ENCODE data around the genes ELK1, CCDC120 and PAGE4.

DNA sequence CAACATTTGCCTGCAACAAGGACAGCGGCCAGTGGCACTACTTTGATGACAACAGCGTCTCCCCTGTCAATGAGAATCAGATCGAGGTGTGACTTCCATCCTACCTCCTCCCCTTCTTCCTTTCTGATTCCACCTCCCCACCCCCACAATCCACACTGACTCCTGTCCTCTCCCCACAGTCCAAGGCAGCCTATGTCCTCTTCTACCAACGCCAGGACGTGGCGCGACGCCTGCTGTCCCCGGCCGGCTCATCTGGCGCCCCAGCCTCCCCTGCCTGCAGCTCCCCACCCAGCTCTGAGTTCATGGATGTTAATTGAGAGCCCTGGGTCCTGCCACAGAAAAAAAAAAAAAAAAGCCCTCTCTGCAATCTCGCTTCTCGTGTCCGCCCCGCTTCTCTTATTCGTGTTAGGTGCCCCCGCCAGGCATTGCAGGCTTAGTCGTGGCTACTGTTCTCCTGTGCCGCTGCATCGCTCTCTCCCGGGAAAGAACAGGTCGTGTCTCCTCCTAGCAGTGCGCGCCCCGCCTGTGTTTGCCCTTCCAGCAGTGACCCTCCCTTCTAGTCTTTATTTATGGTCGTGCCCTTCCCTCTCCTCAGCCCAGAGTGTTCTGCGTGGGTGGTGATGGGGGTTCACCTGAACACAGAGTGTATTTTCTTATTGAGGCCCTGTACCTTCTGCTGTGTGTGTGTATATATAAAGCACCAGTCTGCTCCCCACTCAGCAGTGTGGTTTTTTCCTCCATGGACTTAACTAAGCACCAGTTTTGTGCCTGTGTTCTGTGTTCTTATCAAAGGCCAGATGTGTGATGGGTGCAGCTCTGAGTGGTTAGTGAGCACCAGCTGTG, 15.0 kb downstream of the USP11 start:
- RRBS = no CpG with 5 or more reads among the region's 27 CpGs

DNA sequence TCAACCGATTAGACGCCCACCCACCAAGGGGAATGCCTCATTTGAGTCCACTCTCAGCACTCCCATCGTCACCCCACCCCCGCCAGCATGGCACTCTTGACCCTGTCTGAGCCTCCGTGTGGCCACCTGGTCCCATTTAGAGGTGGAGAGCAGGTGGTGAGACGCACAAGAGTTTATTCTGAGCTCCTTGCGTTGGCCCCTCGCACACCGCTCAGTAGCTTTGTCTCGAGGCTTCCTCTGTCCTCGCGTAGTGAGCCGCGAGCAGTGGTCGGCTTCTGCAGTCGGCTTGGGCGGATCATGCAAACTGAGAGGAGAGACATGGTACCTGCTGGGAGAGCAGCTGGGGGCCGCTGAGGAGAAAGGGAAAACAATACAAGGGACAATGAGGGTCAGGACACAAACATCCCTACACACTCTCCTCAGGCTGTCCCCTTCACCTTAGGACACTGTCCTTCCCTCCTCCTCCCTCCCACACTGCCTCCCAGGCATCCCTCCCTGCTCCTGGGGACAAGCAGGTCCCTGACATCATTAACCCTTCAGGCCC, 48.3 kb upstream of the ZNF157 start:
- RRBS = no CpG with 5 or more reads among the region's 18 CpGs

DNA sequence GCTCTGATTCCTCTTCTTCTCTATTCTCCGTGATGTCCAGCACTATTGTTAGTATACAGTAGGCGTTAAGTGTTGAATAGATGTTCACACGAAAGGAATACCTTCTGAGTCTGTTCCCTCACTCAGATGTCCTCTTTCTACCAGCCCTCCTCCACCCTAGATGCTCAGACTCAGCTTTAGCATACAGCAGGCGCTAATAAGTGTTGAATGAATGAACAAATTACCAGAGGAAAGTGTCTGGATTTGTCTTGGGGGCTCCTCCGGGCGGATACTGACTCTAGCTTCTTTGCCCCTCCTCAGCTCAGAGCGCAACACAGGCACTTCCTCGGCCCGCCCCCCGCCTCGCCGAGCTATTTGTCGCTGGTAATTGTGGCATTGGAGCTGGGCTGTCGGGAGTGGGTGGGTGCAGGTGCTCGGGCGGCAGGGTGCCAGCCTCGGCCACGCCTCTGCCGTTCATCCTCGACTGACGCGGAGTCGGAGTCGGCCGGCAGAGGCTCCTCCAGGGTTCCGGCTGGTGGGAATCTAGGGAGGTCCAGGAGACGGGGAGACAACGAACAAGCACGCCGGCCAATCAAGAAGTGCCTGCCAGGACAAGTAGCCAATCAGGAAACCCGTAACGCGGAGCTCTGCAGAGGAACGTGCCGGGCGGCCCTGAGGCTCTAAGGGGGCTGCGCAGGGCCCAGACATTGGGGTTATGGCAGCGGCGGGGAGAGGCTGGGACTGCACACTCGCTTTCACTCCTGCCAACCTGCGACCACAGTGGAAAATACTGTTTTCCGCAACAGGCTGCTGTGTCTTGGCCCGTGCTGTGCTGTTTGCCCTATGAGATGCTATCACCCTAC, 3.9 kb upstream of the SYN1 start:
- RRBS = 14% methylated on average over 10 of the region's 43 CpGs

DNA sequence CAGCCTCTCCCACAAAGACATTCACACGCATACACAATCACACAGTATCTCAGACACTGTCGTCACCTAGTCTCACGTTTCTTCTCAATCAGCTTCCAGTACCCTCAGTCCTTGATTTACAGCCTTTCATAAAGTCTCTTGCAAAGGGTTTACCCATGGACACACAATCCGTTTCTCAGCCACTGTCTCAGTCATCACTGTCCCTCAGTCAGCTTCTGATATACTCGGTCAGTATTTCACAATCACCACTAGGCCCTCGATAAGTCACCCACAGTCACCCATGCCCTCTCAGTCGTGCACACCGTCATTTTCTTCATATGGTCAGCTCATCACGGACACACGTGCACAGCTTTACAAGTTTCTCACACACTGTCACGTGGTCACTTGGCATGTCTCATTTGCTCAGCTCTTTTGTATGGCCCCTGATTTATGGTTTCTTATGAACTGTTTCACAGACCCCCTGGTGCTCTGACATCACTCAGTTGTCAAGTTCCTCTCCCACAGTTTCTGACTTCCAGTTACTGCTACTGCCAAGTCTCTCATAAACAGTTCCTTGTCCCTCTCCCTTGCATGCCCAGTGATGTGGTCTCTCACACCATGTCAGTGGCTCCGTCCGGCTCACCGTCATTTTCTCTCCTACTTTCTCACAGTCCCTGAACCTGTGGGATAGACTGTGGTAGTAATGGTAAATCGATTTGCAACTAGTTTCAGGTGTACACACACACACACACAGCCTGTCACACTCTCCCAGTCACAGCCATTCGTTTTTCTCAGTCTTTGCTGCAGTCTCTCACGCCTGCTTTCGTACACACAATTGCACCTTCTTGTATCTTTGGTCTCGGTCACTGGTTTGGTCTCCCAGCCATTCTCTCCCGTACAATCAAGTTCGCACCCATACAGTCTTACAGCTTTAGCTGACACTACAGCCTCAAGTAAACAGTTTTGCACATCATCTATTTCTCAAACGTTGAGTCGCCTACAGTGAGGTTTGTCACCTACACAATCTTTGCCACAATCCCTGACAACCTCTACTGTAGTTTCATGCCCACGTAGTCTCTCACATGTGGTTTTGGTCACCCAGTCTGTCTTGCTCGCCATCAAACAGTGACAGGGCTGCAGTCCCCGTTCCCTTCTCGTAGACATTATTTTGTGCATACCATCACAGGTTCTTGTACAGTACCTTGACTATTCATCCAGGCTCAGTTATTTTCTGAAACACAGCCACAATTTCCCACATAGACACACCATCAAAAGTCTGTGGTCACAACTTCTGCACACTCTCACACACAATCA, 4.8 kb upstream of the CFP start:
- RRBS = no CpG with 5 or more reads among the region's 27 CpGs

DNA sequence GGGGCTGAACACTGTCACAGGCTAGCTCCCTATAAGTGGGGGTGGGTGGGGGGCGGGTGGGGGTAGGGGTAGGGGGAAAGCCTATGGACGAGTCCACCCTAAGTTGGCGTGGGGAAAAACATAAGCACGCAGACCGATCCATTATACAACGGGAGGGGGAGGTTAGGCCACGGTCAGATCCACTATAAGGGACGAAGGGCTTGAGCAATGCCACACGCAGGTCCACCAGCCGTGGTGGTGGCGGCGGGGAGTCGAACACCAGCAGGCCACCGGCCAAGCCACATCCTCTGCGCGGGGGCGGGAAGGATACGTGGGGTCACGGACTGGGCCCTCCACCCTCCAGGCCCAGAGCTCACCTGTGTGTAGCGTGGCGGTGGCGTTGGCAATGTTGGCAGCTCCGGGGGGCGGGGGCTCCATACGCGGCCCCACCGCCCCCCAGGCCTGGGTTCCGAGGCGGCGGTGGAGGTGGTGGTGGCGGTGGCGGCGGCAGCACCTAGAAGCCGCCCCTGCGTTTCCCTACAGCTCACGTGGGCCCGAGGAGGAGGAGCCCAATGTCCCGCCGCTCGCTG, at the start of gene ELK1:
Gene ELK1, minus strand, starts transcription at position 497 of the 569 bp plus-strand sequence.
- RRBS = no CpG with 5 or more reads among the region's 40 CpGs

GRCh38 chrX:47749047-47749480, 87.6 kb upstream of the ZNF81 start:
- RRBS = no CpG with 5 or more reads among the region's 4 CpGs

- RRBS = no CpG with 5 or more reads among the region's 24 CpGs
Measured at GRCh38 chrX:48468709-48469807, 1.0 kb downstream of the SLC38A5 start.

DNA sequence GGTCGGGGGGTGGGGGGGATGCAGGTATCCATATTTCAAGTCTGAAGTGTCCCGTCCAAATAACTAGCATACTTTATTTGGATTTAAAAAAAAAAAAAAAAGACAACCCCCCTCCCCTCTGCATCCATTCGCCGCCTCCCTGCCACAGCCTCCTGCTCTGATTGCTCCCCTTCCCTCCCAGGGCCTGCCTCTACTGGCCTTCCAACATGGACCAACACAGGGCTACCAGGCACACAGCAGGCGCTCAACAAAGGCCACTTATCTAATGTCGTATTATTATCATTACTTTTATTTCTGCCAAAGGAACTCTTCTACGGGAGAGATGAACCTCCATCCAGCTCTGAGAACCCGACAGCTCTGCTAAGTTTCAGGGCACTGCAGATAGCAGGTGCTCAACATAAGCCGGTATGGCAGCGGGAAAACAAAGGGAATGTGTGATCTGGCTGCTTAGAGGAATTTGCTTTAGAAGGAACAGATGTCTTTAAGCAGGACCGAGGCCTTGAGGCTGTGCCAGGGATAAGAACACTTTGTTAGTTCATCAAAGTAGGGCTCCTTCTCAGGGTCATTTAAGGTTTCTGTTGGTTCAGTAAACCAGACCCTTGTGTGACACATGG, 2.6 kb upstream of the SLC38A5 start:
- RRBS = no CpG with 5 or more reads among the region's 11 CpGs

- RRBS = no CpG with 5 or more reads among the region's 24 CpGs
Measured at GRCh38 chrX:48521263-48521762, 295 bp upstream of the EBP start.

GRCh38 chrX:48617912-48618360, 20.6 kb downstream of the WDR13 start:
- RRBS = no CpG with 5 or more reads among the region's 3 CpGs

DNA sequence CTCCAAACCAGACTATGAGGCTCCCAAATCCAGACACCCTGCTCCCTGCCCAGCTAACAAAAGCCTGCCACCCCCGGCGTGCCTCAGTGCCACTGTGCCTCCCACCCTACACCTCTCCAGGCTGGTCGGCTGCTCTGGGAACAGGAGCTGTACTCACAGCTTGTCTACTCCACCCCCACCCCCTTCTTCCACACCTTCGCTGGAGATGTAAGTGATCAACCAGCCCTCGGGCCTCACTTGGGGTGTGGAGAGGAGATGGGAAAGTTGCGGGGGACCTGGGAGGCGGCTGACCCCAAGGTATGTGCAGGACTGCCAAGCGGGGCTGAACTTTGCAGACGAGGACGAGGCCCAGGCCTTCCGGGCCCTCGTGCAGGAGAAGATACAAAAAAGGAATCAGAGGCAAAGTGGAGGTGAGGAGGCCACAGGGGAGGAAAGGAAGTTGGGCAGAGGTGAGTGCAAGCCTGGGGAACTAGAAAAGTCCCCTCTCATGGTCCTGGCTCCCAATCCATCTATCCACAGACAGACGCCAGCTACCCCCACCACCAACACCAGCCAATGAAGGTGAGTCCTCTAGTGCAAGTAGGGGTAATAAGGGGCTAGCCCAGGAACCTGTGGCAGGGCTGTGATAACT, 1.9 kb downstream of the WAS start:
- RRBS = no CpG with 5 or more reads among the region's 13 CpGs

DNA sequence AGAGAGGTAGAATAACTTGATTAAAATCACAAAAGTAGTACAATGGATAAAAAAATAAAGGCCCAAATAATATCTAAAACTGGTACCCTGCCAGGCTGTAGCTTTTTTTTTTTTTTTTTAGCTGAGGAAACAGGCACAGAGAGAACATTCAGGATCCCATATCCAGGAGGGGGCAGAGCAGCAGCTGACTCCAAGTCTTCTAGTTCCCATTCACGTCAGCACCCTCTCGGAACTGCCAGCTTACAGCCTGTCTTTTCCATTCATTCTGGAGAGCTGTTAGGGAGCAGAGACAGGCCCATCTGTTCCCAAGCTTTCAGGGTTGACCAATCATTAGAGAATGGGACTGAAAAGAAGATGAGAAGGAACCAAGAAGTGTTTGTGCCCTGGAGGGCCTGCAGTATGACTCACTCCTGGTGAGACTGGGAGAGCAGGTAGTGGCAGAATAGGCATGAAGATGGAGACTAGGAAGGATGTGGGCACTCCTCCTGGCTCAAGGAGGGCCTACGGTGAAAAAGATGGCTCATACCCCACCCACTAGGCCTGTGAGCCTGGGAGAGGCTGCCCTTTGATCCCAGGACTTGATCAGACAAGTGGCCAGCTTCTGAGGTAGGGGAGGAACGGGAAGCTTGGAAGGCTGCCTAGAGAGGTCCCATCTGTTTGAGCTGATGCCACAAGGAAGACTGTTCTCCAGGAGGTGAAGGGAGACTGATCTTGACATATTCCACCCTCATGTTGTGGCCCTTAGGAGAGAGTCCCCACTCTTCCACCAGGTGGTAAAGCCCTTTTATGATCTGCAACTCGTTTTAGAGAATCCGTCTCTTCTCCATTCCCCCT, 7.6 kb downstream of the SUV39H1 start:
- RRBS = no CpG with 5 or more reads among the region's 6 CpGs

DNA sequence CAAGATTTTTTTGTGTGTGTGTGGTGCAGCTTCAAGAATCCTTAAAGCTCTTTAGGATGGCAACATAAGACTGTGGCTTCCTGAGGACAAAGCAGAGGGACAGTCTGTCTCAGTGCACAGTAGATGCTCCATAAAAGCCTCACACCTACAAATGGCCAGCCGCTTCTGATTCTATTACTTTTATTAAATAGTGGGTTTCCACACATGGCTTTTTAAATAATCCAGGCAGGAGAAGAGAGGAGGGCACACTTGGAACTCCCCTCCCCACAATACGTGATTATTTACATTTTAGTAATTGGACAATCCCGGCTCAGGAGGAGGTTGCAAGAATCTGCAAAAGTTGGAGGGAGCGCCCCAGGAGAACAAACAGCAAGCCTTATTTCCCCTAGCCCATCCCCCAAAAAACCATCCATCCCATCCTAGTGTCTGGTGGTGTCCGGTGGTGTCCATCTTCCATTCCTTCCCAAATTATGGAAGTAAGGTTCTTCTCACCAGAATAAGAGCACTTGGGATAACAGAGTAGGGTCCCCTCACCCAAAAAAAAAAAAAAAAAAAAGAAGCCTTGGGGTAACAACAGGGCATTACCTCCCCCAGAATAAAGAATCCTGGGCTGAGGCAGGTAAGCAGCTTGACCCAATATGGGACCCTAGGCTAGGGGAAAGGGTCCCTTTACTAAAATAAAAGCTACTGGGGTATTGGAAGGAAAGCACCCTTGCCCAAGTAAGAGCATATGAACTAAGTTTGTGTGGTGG, 1.7 kb upstream of the SLC35A2 start:
- RRBS = no CpG with 5 or more reads among the region's 5 CpGs

GRCh38 chrX:49058681-49059141, at the start of gene CCDC120:
CCDC120 (plus strand) TSS chrX:49058999.
- RRBS = 38% methylated on average over 2 of the region's 4 CpGs

DNA sequence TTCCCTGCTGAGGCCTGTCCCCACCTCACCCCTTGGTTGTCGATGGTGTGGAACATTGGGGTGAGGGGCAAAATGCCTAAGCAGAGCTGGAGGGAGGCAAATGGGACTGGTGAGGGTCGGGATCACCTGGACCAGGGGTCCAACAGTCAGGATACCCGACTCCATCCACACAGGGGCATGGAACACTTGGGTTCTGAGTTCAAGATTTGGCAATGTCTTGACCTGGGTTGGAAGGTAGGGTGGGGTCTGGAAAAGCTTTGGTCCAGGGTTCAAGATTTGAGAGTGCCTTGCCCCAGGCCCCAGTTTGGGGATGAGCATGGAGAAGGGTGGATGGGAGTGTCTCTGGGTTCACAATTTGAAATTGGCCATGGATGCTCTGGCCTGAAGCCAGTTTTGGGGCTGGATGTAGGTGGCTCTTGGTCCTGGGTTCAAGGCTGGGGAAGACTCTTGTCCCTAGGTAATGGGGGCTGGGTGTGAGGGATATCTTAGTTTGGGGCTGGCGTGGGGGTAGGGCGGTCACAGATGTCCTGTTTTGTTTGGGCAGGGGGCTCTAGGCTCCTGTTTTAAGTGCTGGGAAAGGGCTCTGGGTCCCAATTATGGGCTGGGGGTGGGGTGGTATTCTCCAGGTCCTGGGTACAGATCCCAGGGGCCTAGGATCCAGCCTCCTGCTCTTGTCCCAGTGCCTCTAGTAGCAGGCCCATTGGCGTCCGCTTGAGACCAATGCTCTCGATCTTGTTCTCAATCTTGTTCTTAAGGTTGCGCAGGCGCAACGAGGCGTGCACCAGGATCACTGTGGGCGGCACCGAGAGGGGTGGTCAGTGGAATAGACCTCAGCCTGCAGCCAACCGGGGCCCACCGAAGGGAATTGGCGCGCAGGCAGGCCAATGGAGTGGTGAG, 2.3 kb downstream of the PRAF2 start:
- RRBS = no CpG with 5 or more reads among the region's 18 CpGs

DNA sequence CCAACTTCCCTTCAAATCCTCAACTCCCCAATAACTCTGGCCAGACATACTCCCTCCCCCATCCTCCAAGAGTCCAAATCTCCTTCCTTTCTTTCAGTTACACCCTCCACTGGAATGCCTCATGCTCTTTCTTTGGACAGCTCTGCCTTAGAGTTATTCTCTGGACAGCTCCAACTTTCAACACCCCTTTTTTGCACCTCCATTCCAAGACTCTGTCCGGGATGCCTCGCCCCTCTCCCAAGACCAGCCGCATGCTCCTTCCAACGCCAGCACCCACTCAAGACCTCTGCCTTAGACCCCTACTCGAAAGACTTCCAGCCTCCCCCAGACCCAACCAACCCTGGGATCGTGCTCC, 298 bp downstream of the WDR45 start:
- RRBS = no CpG with 5 or more reads among the region's 6 CpGs

- RRBS = no CpG with 5 or more reads among the region's 16 CpGs
Measured at GRCh38 chrX:49122195-49122841, 1.2 kb downstream of the GPKOW start.

GRCh38 chrX:49175535-49176281, 4.0 kb downstream of the PLP2 start:
- RRBS = 86% methylated on average over 5 of the region's 43 CpGs

DNA sequence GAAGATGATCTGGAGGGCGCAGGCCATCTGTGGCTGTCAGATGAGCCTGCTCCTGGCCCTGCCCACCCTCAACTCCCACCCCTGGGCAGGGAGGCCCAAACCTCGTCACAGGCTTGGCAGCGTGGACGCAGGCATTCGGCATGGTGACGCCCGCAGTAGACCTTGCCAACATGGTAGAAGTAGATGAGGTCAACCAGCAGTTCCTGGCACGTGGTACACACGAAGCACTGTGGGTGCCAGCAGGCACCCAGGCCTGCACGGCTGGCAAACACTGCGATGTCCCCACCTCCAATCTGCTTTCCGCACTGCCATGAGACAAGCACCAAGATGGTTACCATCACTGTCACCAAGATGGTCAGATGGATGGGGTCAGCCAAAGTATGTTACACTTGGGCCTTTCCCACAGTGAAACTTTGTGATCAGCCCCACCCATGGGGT, 6.5 kb downstream of the PLP2 start:
- RRBS = no CpG with 5 or more reads among the region's 12 CpGs

DNA sequence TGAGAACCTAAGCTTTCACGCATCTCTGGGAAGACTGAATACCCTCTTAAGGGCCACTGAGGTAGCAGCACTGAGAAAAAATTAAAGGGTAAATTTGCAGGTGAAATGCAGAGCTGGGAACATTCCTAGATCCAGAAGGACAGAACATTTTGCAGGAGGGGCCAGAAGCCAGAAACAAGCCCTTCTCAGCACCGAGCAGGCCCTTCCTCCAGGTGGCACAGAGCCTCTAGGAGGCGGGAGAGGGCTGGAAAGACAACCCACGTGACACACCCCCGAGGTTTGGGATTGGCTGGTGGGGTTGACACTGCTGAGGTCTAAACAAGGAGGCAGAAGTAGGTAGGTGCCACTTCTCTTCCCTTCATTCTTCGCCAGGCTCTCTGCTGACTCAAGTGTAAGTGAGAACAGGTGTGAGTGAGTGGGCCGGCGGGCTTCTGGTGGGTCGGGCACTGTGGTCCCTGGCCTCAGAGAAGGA, at the start of gene PAGE4:
Gene PAGE4, plus strand, starts transcription at position 343 of the 472 bp plus-strand sequence.
- RRBS = no CpG with 5 or more reads among the region's 9 CpGs